Thoracic aorta (tissue), 1 donor: Measurements from ENCODE around the genes SLC26A5, KMT2E and ATXN7L1.

GRCh38 chr7:103446054-103446716, at the start of gene SLC26A5:
Gene SLC26A5, minus strand, starts transcription at chr7:103446207.
- RAMPAGE, long total RNA, result no peak

DNA sequence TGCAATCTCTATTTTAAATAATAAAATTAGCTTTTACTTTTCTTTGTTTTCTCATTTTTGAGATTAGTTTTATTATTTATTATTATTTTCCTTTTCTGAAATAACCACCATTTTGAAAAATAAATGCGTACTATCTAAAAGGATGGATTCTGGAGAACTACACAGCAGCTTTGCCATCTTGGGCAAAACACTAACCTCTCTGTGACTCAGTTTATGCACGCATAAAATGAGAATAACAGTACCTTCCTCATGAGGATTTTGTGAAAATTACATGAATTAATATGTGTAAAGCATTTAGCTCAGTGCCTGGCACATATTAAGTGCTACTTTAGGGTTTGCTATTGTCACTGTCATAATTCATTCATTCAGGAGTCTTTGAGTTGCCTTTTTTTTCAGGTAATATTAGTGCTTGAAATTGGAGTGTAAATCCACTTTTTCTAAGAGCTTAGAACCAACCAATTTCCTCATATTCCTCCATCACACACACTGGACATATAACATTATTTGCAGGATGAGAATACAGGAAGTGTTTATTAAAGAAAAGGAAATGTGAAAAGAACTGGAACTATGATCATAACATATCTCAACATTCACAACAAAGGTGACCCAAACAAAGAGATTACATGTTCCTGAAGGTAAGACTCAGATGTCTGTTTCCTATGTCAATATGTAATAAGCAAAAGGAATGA, 8.9 kb downstream of the RELN start:
- RAMPAGE, long total RNA, result no peak

GRCh38 chr7:105000685-105001447, 13.1 kb upstream of the KMT2E start:
- RAMPAGE, long total RNA, result start-site peak on the plus strand at chr7:105000871-105001185, 8 reads

- RAMPAGE, long total RNA, result start-site peak on the minus strand at chr7:105013583-105013636, 250 reads
Measured at GRCh38 chr7:105013119-105014166, 562 bp upstream of the KMT2E start.

DNA sequence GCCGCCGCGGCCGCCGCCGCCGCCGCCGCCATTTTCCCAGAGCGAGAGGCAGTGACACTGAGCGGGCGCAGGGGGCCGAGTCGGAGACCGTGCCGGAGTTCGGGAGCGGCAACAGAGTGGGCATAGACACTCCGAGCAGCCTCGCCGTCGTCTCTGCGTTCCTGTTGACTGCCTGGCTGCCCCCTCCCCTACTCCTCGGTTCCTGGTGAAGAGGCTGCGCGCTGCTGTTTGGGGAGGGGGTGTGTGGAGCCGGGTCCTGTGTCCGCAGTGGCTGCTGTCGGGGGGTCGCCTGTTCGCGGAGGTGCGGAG, at the start of gene KMT2E:
Gene KMT2E (plus strand): TSS at position 39 of the 309 bp plus-strand sequence.
- RAMPAGE, long total RNA, result start-site peak on the plus strand centred at position 59 of the sequence, 49 bp wide, 349 reads

DNA sequence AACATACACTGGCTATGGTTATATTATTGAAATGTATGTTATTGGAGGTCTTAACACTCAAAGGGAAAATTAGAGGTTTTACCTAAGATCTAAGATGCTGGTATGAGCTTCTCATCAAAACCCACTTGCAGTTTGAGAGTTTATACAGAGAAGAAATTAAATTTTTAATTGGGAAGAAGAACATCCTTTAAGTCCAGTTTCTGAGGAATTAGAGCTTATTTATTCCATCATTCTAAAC, 28.8 kb downstream of the KMT2E start:
- RAMPAGE, long total RNA, result no peak

GRCh38 chr7:105078067-105078518, 64.1 kb downstream of the KMT2E start:
- RAMPAGE, long total RNA, result no peak

- RAMPAGE, long total RNA, result no peak
Measured at GRCh38 chr7:105261761-105262114, 127.0 kb downstream of the SRPK2 start.

GRCh38 chr7:105353340-105354366, 35.1 kb downstream of the SRPK2 start:
- RAMPAGE, long total RNA, result no peak

DNA sequence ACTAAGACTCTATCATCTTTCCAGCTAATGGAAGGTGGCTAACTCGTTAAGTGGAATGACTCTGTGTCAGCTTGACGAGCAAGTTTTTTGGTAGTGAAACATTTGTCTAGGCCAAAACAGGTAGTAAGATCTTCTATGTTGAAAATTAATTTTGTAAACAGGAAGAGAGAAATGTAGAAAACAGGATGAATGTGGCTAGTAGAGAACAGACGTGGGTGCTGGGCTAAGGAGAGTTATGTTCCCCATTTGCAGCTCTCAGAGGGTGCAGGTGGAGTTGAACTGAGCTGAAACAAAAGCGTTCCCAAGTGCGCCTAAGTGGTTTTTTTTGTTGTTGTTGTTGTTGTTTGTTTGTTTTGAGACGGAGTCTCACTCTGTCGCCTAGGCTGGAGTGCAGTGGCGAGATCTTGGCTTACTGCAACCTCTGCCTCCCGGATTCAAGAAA, 59.5 kb upstream of the SRPK2 start:
- RAMPAGE, long total RNA, result no peak

DNA sequence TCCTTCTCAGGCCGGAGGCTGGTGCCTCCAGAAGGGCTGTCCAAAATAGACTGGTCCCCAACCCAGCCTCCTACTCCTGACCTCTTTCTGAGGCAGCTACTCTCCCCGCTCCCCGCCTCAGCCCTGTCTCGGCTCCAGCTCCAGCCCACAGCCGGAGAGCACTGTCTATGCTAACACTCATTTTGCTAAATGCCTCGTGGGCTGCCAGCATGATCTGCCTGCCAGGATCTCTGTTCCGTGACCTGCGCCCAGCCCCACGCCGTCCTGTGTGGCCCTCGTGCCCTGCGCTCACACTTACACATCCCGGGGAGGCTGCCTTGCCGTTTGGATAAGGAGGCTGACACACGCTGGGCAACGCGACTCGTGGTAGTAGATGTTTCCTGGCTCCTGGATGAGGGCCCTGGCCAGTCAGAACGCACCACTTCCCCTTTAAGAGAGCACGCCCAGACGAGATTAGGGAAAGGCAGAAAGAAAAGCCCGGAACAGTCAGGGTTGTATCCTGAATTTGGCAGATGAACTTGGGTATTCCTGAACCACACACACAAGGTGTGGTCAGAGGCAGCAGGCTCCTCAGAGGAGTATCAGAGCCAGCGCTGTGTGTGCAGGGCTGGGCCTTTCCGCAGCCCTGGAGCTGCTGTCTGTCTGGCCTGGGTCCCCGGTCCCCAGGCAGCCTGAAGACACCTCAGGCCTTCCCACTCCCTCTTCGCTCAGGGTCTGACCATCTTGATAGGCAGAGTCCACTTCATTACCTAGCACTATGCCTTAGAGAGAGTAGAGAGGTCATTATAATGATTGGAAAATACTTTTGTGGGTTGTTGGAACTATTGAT, 97.7 kb upstream of the EFCAB10 start:
- RAMPAGE, long total RNA, result start-site peak on the minus strand centred at position 311 of the sequence, 200 bp wide, 11 reads

DNA sequence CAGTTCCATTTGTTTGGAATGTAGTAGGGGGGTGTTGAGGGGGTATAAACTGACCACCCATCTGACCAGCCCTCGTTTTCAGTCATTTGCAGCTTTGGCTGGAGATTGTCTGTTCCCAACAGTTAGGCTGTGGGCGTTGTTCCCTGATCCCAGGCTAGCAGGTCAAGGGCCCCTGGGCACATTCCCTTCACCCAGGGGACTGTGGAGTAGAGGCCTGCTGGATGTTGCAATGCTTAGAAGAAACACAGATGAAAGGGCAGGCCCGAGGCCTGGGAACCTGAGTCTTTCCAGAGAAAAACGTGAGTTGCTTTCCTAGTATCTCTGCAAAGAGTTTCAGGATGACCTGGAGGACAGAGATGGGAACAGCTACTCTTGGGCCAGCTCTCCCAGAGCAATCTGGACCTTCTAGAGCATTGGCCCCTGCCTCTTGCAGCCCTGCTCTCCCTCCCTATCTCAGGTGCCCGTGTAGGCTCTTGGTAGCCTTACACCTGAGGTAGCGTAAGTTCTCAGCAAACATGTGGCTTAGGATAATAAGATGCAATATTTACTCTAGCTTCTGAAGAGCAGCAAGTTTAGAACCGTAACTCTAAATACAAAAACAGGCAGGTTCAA, 99.3 kb upstream of the EFCAB10 start:
- RAMPAGE, long total RNA, result no peak

- RAMPAGE, long total RNA, result no peak
Measured at GRCh38 chr7:105853984-105854486, 22.4 kb downstream of the ATXN7L1 start.

DNA sequence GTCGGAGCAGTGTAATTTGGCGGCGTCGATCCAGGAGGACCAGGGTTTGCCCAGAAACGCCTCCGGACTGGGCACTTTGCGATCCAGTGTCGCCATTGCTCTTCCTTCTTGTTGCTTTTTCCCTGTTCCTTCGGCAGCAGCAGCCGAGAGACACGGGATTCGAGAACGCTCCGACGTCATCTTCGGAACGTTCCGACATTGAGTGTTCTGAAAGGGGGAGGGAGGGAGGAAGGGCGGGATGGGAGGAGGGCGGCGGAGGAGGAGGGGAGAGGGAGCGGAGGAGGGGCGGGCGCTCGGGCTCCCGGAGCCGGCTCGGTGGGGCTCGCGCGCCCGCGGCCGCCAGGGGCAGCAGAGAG, at the start of gene ATXN7L1:
Gene ATXN7L1 (minus strand): TSS at position 221 of the 356 bp plus-strand sequence.
- RAMPAGE, long total RNA, result start-site peak on the minus strand centred at position 145 of the sequence, 182 bp wide, 114 reads

DNA sequence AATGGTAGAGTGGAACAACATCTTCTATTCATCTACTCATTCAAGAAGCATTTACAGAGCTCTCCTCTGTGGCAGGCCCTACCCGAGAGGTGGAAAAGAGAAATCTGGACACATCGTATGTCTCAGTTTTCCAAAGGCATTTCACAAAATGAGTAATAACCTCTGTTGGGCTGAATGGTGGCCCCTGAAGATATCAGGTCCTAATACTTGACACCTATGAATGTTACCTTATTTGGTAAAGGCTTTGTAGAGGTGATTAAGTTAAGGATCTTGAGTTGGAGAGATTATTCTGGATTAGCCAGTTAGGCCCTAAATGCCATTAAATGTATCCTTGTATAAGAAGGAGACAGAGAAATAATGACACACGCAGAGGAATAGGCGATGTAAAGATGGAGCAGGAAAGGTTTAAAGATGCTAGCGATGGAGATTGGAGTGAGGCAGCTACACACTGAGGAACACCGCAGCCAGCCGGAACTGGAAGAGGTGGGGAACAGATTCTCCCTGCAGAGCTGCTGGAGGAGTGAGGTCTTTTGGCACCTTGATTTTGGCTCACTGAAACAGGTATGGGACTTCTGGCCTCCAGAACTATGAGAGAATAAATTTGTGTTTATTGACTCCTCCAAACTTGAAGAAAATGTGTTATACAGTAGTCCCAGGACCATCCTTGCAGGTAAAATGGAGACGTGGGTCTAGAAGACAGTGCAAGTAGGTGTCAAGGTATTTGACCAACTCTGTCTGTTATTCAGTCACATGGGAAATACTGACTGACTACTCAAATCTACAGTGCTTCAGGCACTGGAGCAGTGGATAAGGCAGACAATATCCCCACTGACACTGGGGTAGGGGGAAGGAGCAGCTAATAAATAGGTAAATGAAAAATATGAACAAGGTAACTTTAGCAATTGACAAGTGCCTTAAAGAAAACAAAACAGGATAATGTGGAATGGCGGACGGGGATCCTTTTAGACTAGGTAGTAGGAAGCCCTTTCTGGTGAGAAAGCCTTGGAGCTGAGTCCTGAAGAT, 15.5 kb upstream of the ATXN7L1 start:
- RAMPAGE, long total RNA, result start-site peak on the plus strand centred at position 509 of the sequence, 965 bp wide, 10 reads

DNA sequence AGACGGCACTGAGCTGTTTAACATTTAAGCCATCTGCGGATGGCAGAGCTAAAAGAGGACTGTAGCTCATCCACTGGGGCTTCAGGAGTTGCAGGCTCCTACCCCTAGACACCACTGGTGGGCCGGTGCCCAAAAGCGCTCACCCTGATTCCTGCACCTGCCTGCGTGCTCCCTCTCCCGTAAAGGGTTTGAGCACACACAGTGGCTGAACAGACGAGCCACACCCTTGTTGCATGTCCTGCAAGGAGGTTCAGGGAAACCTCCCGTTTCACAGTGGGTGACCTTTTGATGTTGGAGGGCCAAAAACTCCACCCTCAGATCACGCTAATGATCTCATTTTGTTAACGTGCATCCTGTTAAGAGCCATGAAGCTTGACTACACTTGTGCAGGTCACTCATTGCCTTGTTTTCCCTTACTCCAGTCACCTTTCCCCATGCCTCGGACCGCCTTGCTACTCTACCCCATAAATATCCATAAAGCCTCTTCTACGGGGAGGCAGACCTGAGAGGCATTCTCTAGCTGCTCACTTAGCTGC, 37.8 kb downstream of the SYPL1 start:
- RAMPAGE, long total RNA, result no peak

DNA sequence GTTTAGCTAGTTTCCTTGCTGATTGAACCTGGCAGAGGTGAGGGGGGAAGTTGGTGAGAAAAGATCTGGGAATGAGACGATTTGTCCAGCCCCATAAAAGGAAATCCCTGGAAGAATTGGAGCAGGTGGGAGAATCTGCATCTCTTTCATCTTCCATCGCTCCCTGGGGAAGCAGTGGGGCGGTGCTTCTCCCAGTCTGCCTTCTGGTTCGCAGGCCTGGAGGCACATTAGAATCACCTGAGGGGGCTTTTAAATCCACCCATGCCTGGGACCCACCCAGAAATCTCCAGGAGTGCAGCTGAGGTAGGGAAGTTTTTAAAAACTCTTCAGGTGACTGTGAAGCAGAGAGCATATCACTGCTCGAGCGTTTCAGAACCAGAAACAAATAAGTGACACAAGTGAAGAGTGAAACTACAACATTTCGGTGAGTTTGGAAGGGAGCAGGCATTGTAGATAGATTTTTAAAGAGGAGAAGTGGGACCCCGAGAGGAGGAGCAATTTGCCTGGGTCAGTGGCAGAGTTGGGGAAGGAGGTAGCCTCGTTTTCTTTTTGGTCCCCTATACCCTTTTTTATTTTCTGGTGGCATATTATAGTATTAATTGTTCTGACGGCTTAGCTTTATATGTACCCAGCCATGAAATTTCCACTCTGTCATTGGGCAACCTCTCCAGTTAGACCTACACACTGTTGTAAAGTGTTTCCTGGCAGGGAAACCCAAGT, 26.8 kb upstream of the SYPL1 start:
- RAMPAGE, long total RNA, result no peak

GRCh38 chr7:106178201-106178645, 66.1 kb upstream of the SYPL1 start:
- RAMPAGE, long total RNA, result no peak

DNA sequence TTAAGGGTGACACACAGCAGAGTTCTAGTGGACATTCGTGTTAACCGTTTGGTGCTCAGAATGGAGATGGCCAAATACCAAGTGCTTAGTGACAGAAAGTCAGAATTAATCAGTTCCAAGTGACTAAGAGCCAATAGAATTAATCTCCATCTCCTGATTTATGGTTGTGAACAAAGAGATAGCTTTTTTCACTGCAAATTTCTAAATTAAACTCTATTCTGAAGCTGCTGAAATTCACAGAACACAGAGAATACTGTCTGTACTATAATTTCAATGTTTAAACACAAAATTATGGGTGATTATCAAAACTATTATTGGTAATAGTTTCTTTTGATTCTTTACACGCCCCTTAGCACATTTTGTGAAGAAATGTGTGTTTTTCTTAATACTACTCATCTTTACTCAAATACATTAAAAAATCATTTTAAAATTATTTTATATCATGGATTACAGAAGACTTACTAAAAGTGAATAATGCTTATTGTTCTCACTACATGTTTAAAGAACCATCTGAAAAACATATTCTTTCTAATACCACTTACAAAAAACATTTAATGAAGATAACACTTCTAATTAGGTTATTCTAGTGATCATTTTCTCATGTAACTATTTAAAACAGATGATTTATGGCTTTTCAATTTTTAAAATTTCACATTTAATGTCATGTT, 35.9 kb downstream of the NAMPT start:
- RAMPAGE, long total RNA, result no peak

DNA sequence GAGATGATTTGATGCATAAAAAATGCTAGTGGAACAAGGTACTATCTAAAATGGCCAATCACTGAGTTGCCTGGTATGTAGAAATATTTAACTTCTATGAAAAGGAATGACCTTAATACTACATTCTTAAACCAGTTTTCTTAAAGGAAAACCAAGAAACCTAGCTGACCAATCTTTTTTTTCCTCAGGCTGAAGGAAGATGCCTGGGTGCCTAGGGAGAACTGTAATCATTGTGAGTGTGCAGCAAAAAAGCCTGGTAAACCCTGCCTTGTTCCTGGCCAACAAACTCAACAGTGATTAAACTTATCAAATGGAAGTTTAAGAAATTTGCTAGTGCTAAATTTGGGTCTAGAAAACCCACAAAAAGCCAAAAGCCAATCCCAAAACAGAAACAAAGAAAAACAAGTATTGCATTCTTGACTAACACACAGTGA, 33.5 kb downstream of the NAMPT start:
- RAMPAGE, long total RNA, result no peak